K562 (cell line): ENCODE results near the genes CTXND1 and CEMIP.

GRCh38 chr15:79219667-79220132 is 62.8 kb upstream of the ANKRD34C start:
- RAMPAGE, long total RNA, result no peak
- RRBS, result no CpG with 5 or more reads among the region's 1 CpG
PRO-cap:
- standard, result no peak
- CoPRO, capped RNA only, 2 experiments, result no peak in any of the 2 experiments
- CoPRO, capped and uncapped RNA, 2 experiments, result no peak in any of the 2 experiments
- CoPRO, uncapped RNA only, 2 experiments, result no peak in any of the 2 experiments
CAGE:
- cytosol, long polyA plus RNA, result no peak
- long polyA plus RNA, result no peak
- nucleolus, long total RNA, result no peak
- nucleus, long polyA plus RNA, result no peak

GRCh38 chr15:79507208-79507501 is 75.0 kb downstream of the MINAR1 start:
- RAMPAGE, long total RNA, result no peak
- RRBS, result no CpG with 5 or more reads among the region's 3 CpGs
PRO-cap:
- standard, result no peak
- CoPRO, capped RNA only, 2 experiments, result no peak in any of the 2 experiments
- CoPRO, capped and uncapped RNA, 2 experiments, result no peak in any of the 2 experiments
- CoPRO, uncapped RNA only, 2 experiments, result no peak in any of the 2 experiments
CAGE:
- cytosol, long polyA plus RNA, result no peak
- long polyA plus RNA, result no peak
- nucleolus, long total RNA, result no peak
- nucleus, long polyA plus RNA, result no peak

GRCh38 chr15:79886091-79886595 is 10.7 kb downstream of the MTHFS start:
- RAMPAGE, long total RNA, result no peak
- RRBS, result no CpG with 5 or more reads among the region's 3 CpGs
PRO-cap:
- standard, result no peak
- CoPRO, capped RNA only, 2 experiments, result no peak in any of the 2 experiments
- CoPRO, capped and uncapped RNA, 2 experiments, result no peak in any of the 2 experiments
- CoPRO, uncapped RNA only, 2 experiments, result no peak in any of the 2 experiments
CAGE:
- cytosol, long polyA plus RNA, result no peak
- long polyA plus RNA, result no peak
- nucleolus, long total RNA, result no peak
- nucleus, long polyA plus RNA, result no peak

- RAMPAGE, long total RNA, result start-site peak on the plus strand at chr15:79923165-79923206, 57 and 20 reads in 2 replicates
- RRBS, result 2% methylated on average over 28 of the region's 73 CpGs
PRO-cap:
- standard, result bidirectional peak, plus-strand start at chr15:79923247, minus-strand start at chr15:79923072; unidirectional peak, minus-strand start at chr15:79923419
- CoPRO, capped RNA only, 2 experiments, result peak in 2 of 2 experiments; most common plus-strand start chr15:79923173 (in 2); most common minus-strand start chr15:79923052 (in 1)
- CoPRO, capped and uncapped RNA, 2 experiments, result no peak in any of the 2 experiments
- CoPRO, uncapped RNA only, 2 experiments, result no peak in any of the 2 experiments
CAGE:
- cytosol, long polyA plus RNA, result no peak
- long polyA plus RNA, result no peak
- nucleolus, long total RNA, result no peak
- nucleus, long polyA plus RNA, result no peak
These were observed 26.1 kb upstream of the MTHFS start for GRCh38 chr15:79922629-79923561.

- RAMPAGE, long total RNA, result no peak
- RRBS, result no CpG with 5 or more reads among the region's 9 CpGs
PRO-cap:
- standard, result no peak
- CoPRO, capped RNA only, 2 experiments, result no peak in any of the 2 experiments
- CoPRO, capped and uncapped RNA, 2 experiments, result no peak in any of the 2 experiments
- CoPRO, uncapped RNA only, 2 experiments, result no peak in any of the 2 experiments
CAGE:
- cytosol, long polyA plus RNA, result no peak
- long polyA plus RNA, result no peak
- nucleolus, long total RNA, result no peak
- nucleus, long polyA plus RNA, result no peak
These were observed 32.6 kb downstream of the ZFAND6 start for GRCh38 chr15:80091926-80092585.

DNA sequence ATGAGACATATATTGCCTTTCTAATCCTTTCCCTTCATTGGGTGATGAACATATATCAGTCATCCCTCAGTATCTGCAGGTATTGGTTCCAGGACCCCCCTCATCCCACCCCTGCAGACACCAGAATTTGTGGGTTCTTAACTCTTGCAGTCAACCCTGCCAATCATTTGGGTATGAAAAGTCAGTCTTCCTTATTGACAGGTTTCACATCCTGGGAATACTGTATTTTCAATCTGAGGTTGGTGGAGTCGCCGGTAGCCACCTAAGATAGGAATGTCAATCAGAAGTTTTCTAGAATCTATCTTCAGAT is 41.6 kb upstream of the FAH start:
- RAMPAGE, long total RNA, result no peak
- RRBS, result no CpG with 5 or more reads among the region's 2 CpGs
PRO-cap:
- standard, result no peak
- CoPRO, capped RNA only, 2 experiments, result no peak in any of the 2 experiments
- CoPRO, capped and uncapped RNA, 2 experiments, result no peak in any of the 2 experiments
- CoPRO, uncapped RNA only, 2 experiments, result peak in 1 of 2 experiments; most common plus-strand start position 140 of the sequence (in 1)
CAGE:
- cytosol, long polyA plus RNA, result no peak
- long polyA plus RNA, result no peak
- nucleolus, long total RNA, result no peak
- nucleus, long polyA plus RNA, result no peak

GRCh38 chr15:80178856-80179885 is 26.4 kb downstream of the FAH start:
- RAMPAGE, long total RNA, result no peak
- RRBS, result no CpG with 5 or more reads among the region's 21 CpGs
PRO-cap:
- standard, result no peak
- CoPRO, capped RNA only, 2 experiments, result no peak in any of the 2 experiments
- CoPRO, capped and uncapped RNA, 2 experiments, result no peak in any of the 2 experiments
- CoPRO, uncapped RNA only, 2 experiments, result no peak in any of the 2 experiments
CAGE:
- cytosol, long polyA plus RNA, result no peak
- long polyA plus RNA, result no peak
- nucleolus, long total RNA, result no peak
- nucleus, long polyA plus RNA, result no peak

GRCh38 chr15:80252061-80252386 is at the start of gene CTXND1:
Gene CTXND1, minus strand, starts transcription at chr15:80252213.
- RAMPAGE, long total RNA, result no peak
- RRBS, result 5% methylated on average over 16 of the region's 36 CpGs
PRO-cap:
- standard, result no peak
- CoPRO, capped RNA only, 2 experiments, result no peak in any of the 2 experiments
- CoPRO, capped and uncapped RNA, 2 experiments, result no peak in any of the 2 experiments
- CoPRO, uncapped RNA only, 2 experiments, result no peak in any of the 2 experiments
CAGE:
- cytosol, long polyA plus RNA, result no peak
- long polyA plus RNA, result no peak
- nucleolus, long total RNA, result no peak
- nucleus, long polyA plus RNA, result no peak

DNA sequence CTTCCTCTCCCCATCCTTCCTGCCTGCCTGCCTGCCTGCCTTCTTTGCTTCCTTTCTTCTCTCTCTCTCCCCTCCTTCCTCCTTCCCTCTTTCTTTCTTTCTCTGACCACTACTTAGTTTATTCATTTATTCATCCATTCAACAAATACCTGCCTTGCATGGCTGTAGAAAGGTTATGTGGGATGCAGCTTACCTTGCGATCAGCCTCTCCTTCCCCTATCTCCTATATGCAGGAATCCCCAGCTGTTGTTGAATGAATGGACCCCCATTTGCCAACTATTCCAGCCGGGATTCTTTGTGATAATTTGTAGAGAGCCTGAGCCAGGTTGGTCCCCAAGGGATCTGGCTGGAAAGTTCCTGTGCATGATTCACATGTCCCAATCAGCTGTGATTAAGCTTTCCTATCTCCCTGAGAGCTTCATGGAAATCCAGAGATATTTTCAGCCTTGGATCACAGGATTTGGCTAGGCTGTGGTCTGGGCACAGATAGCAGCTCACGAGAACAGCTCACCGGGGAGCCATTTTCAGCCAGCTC is 76.6 kb downstream of the ARNT2 start:
- RAMPAGE, long total RNA, result no peak
- RRBS, result no CpG with 5 or more reads among the region's 4 CpGs
PRO-cap:
- standard, result no peak
- CoPRO, capped RNA only, 2 experiments, result no peak in any of the 2 experiments
- CoPRO, capped and uncapped RNA, 2 experiments, result no peak in any of the 2 experiments
- CoPRO, uncapped RNA only, 2 experiments, result no peak in any of the 2 experiments
CAGE:
- cytosol, long polyA plus RNA, result no peak
- long polyA plus RNA, result no peak
- nucleolus, long total RNA, result no peak
- nucleus, long polyA plus RNA, result no peak

GRCh38 chr15:80596383-80597215 is 98.5 kb upstream of the ABHD17C start:
- RAMPAGE, long total RNA, result no peak
- RRBS, result no CpG with 5 or more reads among the region's 11 CpGs
PRO-cap:
- standard, result no peak
- CoPRO, capped RNA only, 2 experiments, result no peak in any of the 2 experiments
- CoPRO, capped and uncapped RNA, 2 experiments, result no peak in any of the 2 experiments
- CoPRO, uncapped RNA only, 2 experiments, result no peak in any of the 2 experiments
CAGE:
- cytosol, long polyA plus RNA, result no peak
- long polyA plus RNA, result no peak
- nucleolus, long total RNA, result no peak
- nucleus, long polyA plus RNA, result no peak

DNA sequence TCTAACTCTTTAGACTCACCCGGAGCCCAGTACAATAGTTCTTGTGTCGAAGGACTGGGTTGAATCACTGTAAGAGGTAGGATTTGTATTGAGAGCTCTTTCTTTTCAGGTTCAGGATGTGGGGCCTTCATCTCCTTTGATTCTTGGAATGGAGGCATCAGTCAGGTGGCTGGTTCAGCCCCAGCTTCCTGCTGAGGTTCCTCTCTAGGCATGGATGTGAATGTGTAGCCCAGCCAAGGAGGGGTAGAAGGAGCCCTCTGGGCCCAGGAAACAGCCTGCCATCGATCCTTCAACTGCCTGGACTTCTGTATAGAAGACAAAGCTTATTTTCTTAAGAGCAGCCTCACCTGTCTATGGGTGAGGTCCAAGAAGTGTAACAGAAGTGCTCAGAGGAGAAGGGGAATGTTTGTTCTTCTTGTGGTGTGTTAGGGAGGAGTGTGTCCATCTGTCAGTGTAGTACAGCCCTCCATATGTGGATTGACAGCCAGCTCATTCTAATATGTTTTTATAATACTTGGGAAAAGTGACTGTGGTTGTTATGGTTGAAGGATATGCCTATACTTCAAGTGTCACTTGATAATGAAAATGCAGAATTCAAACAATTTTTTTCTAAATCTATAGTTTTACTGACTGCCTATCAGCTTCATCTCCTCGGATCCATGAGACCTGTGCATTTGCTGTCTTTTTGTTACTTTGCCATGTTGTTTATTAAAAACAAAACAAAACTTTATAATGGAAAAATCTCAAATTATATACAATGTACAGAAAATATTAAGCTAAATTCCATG is 17.3 kb downstream of the ABHD17C start:
- RAMPAGE, long total RNA, result no peak
- RRBS, result no CpG with 5 or more reads among the region's 4 CpGs
PRO-cap:
- standard, result no peak
- CoPRO, capped RNA only, 2 experiments, result no peak in any of the 2 experiments
- CoPRO, capped and uncapped RNA, 2 experiments, result no peak in any of the 2 experiments
- CoPRO, uncapped RNA only, 2 experiments, result no peak in any of the 2 experiments
CAGE:
- cytosol, long polyA plus RNA, result no peak
- long polyA plus RNA, result no peak
- nucleolus, long total RNA, result no peak
- nucleus, long polyA plus RNA, result no peak

DNA sequence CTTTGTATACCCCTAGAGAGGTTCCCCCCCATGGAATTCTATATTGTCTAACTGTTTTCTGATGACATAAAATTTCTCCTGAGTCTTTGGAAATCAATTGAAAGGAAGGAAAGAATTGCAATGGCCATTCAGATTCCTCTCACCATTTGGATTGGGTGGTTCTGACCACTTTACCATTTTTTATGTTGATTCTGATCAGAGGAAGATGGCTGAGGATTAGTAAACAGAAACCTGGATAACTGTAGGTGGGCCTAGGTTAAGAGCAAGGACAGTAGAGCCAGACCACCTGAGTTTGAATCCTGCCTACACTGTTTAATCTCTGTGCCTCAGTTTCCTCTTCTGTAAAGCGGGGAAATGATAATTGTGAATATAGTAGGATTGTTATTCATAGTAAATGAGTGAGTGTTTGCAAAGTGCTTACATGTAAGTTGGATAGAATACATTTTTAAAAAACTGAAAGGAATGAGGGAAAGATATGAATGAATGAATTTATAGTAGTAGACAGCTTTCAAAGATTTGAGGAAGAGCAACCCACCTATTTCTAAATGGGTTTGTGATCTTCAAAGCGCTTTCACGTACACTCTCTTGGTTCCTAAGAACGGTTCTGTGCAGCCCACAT is 20.1 kb downstream of the ABHD17C start:
- RAMPAGE, long total RNA, result no peak
- RRBS, result no CpG with 5 or more reads among the region's 4 CpGs
PRO-cap:
- standard, result no peak
- CoPRO, capped RNA only, 2 experiments, result no peak in any of the 2 experiments
- CoPRO, capped and uncapped RNA, 2 experiments, result no peak in any of the 2 experiments
- CoPRO, uncapped RNA only, 2 experiments, result no peak in any of the 2 experiments
CAGE:
- cytosol, long polyA plus RNA, result no peak
- long polyA plus RNA, result no peak
- nucleolus, long total RNA, result no peak
- nucleus, long polyA plus RNA, result no peak

GRCh38 chr15:80737616-80738849 is 41.1 kb upstream of the CEMIP start:
- RAMPAGE, long total RNA, result no peak
- RRBS, result no CpG with 5 or more reads among the region's 8 CpGs
PRO-cap:
- standard, result no peak
- CoPRO, capped RNA only, 2 experiments, result no peak in any of the 2 experiments
- CoPRO, capped and uncapped RNA, 2 experiments, result no peak in any of the 2 experiments
- CoPRO, uncapped RNA only, 2 experiments, result no peak in any of the 2 experiments
CAGE:
- cytosol, long polyA plus RNA, result no peak
- long polyA plus RNA, result no peak
- nucleolus, long total RNA, result no peak
- nucleus, long polyA plus RNA, result no peak

GRCh38 chr15:80739763-80740260 is 39.4 kb upstream of the CEMIP start:
- RAMPAGE, long total RNA, result no peak
- RRBS, result no CpG with 5 or more reads among the region's 4 CpGs
PRO-cap:
- standard, result no peak
- CoPRO, capped RNA only, 2 experiments, result no peak in any of the 2 experiments
- CoPRO, capped and uncapped RNA, 2 experiments, result no peak in any of the 2 experiments
- CoPRO, uncapped RNA only, 2 experiments, result no peak in any of the 2 experiments
CAGE:
- cytosol, long polyA plus RNA, result no peak
- long polyA plus RNA, result no peak
- nucleolus, long total RNA, result no peak
- nucleus, long polyA plus RNA, result no peak

- RAMPAGE, long total RNA, result no peak
- RRBS, result 23% methylated on average over 32 of the region's 80 CpGs
PRO-cap:
- standard, result no peak
- CoPRO, capped RNA only, 2 experiments, result no peak in any of the 2 experiments
- CoPRO, capped and uncapped RNA, 2 experiments, result no peak in any of the 2 experiments
- CoPRO, uncapped RNA only, 2 experiments, result no peak in any of the 2 experiments
CAGE:
- cytosol, long polyA plus RNA, result no peak
- long polyA plus RNA, result no peak
- nucleolus, long total RNA, result no peak
- nucleus, long polyA plus RNA, result no peak
These were observed at the start of gene CEMIP for GRCh38 chr15:80778778-80779610. Gene CEMIP, plus strand, starts transcription at chr15:80779370.

DNA sequence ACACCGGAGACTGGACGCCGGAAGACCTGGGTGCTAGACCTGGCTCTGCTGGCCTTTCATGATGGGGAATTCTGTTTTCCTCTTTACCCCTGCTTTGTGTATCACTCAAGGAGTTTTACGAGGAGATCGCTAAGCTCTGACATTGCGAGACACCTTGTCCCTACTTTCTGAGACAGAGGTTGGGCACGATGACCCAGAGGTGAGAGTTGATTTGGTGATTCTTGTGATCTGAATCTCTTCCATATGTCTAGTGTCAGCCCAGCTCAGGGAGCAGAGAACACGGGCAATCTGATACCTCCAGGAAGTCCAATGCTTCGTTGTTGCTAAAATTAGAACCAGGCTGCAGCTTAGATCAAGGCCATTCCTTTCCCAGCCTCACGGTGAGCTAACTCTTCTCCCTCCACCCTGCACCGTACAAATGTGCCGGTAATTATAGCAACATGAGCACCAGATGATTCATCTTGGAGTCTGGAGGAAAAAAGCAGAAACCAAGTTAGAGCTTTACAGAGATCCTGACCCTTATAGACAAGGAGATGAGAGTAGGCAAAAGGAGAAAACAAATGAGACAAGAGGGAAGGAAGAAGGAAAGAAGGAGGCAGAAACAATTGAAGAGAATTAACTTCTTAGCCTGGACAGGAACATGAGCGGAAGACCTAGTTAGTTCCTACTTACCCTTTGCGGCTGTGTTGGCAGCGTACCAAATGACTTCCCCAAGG is 41.9 kb upstream of the CFAP161 start:
- RAMPAGE, long total RNA, result no peak
- RRBS, result 82% methylated on average over 1 of the region's 15 CpGs
PRO-cap:
- standard, result bidirectional peak, plus-strand start at position 361 of the sequence, minus-strand start at position 169 of the sequence
- CoPRO, capped RNA only, 2 experiments, result peak in 1 of 2 experiments; most common plus-strand start position 361 of the sequence (in 1); most common minus-strand start position 311 of the sequence (in 1)
- CoPRO, capped and uncapped RNA, 2 experiments, result no peak in any of the 2 experiments
- CoPRO, uncapped RNA only, 2 experiments, result no peak in any of the 2 experiments
CAGE:
- cytosol, long polyA plus RNA, result no peak
- long polyA plus RNA, result no peak
- nucleolus, long total RNA, result no peak
- nucleus, long polyA plus RNA, result no peak

DNA sequence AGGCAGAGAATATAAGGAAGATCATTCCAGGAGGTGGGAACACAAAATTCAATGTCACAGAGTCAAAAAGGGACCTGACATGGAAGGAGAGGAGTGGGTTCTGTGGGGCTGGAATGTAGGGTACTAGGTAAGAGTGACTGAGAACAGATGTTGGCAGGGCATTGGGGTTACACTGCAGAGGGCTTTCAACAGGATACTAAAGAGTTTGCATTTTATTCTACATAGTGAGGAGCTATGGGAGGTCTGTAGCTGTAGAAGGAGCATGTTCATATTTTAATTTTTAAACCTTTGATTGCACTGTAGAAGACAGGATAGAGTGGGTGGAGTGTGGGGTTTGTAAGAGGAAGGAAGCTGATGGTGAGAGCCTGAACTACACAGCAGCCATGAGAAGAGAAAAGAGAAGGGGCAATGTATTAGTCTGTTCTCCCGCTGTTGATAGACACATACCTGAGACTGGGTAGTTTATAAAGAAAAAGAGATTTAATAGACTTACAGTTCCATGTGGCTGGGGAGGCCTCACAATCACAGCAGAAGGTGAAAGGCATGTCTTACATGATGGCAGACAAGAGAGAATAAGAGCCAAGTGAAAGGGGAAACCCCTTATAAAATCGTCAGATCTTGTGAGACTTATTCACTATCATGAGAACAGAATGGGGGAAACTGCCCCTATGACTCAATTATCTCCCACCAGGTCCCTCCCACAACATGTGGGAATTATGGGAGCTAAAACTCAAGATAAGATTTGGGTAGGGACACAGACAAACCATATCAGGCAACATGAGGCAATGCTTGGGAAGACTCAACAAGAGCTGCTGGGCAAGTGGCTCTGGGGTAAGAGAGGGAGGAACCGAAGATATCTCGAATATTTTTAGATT is 37.4 kb downstream of the STARD5 start:
- RAMPAGE, long total RNA, result no peak
- RRBS, result no CpG with 5 or more reads among the region's 4 CpGs
PRO-cap:
- standard, result no peak
- CoPRO, capped RNA only, 2 experiments, result no peak in any of the 2 experiments
- CoPRO, capped and uncapped RNA, 2 experiments, result no peak in any of the 2 experiments
- CoPRO, uncapped RNA only, 2 experiments, result no peak in any of the 2 experiments
CAGE:
- cytosol, long polyA plus RNA, result no peak
- long polyA plus RNA, result no peak
- nucleolus, long total RNA, result no peak
- nucleus, long polyA plus RNA, result no peak

DNA sequence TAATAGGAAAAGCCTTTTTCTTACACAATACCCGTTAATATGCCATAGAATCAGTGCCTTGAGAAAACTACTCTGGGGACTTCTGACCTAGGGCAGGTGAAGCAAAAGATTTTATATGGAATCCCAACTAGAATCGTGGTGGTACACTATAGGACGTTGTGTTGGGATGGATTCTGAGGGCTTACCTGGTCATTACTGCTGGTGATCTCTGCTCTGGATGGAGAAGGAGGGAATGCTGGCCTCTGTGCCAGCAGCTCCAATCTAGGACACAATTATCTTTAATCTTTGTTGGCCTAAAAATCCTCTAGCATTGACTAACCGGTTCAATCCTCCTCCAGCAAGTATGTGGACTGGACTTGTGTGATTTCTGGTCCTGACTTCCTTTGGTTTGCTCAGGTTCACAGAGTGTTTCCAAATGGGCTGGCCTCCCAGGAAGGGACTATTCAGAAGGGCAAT is 18.4 kb downstream of the STARD5 start:
- RAMPAGE, long total RNA, result no peak
- RRBS, result no CpG with 5 or more reads among the region's 4 CpGs
PRO-cap:
- standard, result no peak
- CoPRO, capped RNA only, 2 experiments, result no peak in any of the 2 experiments
- CoPRO, capped and uncapped RNA, 2 experiments, result no peak in any of the 2 experiments
- CoPRO, uncapped RNA only, 2 experiments, result no peak in any of the 2 experiments
CAGE:
- cytosol, long polyA plus RNA, result no peak
- long polyA plus RNA, result no peak
- nucleolus, long total RNA, result no peak
- nucleus, long polyA plus RNA, result no peak